H1 (cell line): ENCODE measurements around the gene CDC42BPA.

- RRBS: 4% methylated on average over 14 of the region's 54 CpGs
CAGE:
- cytosol, long polyA plus RNA: no peak
- long polyA plus RNA: no peak
- nucleus, long polyA plus RNA: no peak
These were observed 35.8 kb downstream of the ITPKB start for GRCh38 chr1:226703164-226703704.

DNA sequence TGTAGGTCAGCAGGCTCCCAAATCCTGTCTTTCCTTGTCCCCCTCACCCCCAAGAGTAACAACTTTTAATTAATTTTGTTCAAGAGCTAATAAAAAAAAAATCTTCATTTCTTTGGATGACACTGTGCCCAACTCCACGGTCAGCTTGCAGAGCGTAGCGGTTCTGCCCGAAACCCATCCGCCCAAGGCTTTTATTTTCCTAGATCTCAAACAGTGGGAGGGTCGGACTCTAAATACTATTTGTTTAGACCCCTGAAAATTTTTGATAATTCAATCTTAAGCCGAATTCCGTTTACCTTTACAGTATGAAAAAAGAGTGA, 35.3 kb downstream of the ITPKB start:
- RRBS: no CpG with 5 or more reads among the region's 8 CpGs
CAGE:
- cytosol, long polyA plus RNA: no peak
- long polyA plus RNA: no peak
- nucleus, long polyA plus RNA: no peak

DNA sequence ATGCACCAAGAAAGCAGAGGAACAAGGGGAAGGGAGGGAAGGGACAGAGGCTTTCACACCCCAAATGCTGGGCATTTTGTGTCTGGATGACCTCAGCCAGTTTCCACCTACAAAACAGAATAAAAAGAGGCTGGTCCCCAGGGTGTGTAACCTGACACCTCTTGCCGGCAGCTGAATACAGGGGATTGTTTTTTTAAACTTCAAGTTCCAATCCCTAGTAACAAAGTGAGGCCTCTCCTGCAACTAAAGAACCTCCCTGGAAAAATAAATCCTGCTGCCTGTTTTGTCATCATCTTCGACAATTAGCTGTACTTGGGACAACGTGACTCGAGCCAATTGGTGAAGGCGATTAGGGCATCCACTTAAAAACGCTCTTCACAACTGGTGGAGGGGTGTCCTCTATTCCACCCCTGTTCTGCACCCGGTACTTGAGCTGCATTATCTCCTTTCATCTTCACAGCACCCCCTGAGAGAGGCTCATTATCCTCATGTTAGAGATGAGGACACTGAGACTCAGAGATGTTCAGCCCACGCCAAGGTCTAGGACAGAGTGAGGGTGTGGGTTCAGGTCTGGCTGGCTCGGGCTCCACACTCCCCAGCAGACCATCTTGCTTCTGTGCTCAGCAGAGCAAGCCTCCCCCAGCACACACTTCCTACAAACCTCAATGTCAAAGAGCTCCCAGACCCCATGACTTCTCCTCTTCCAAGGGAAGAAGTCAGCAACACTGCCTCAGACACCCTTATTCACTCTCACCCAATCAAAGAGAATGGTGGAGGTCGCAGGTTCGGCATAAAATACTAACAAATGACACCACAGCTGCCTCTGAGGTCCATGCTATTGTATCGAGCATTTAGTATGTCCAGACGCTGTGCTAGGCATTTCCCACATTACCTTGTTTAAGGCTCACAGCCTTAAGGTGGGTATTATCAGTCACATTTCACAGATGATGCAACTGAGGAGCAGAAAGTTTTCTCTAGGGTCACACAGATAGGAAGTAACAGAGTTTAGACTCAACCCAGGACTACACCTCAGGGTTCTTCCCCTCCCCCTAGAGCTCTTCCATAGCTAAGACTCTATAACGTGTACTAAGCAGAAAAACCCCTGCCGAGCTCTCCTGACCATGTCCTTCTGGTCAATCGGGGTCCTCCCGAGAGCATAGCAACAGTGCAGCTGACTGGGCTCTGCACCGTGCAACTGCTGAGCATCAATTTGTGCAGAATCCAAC, 15.0 kb downstream of the ITPKB start:
- RRBS: no CpG with 5 or more reads among the region's 18 CpGs
CAGE:
- cytosol, long polyA plus RNA: no peak
- long polyA plus RNA: no peak
- nucleus, long polyA plus RNA: no peak

- RRBS: no CpG with 5 or more reads among the region's 19 CpGs
CAGE:
- cytosol, long polyA plus RNA: no peak
- long polyA plus RNA: no peak
- nucleus, long polyA plus RNA: no peak
These were observed 43.1 kb upstream of the PSEN2 start for GRCh38 chr1:226827168-226827894.

- RRBS: no CpG with 5 or more reads among the region's 11 CpGs
CAGE:
- cytosol, long polyA plus RNA: no peak
- long polyA plus RNA: no peak
- nucleus, long polyA plus RNA: no peak
These were observed 4.7 kb downstream of the PSEN2 start for GRCh38 chr1:226875103-226875619.

- RRBS: no CpG with 5 or more reads among the region's 8 CpGs
CAGE:
- cytosol, long polyA plus RNA: no peak
- long polyA plus RNA: no peak
- nucleus, long polyA plus RNA: no peak
These were observed 20.5 kb upstream of the COQ8A start for GRCh38 chr1:226919363-226920296.

DNA sequence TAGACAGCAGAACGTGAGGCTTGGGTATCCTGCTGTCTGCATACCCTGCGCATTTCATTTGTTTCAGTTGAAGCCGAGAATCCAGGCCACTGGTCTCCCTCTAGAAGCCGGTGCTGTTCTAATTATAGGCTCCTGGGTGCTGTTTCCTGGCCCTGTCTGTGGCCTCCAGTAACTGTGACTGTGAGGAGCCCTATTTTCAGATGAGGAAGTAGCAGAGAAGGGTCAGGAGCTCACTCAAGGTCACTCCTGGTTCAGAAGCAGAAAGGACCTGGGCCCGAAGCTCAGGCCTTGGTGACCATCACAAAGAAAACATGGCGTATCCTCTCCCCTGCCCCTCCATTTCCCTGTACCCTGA, 24.0 kb downstream of the COQ8A start:
- RRBS: no CpG with 5 or more reads among the region's 6 CpGs
CAGE:
- cytosol, long polyA plus RNA: no peak
- long polyA plus RNA: no peak
- nucleus, long polyA plus RNA: no peak

GRCh38 chr1:226975010-226975560, 35.0 kb downstream of the COQ8A start:
- RRBS: no CpG with 5 or more reads among the region's 12 CpGs
CAGE:
- cytosol, long polyA plus RNA: no peak
- long polyA plus RNA: no peak
- nucleus, long polyA plus RNA: no peak

- RRBS: no CpG with 5 or more reads among the region's 20 CpGs
CAGE:
- cytosol, long polyA plus RNA: no peak
- long polyA plus RNA: no peak
- nucleus, long polyA plus RNA: no peak
These were observed 54.0 kb downstream of the COQ8A start for GRCh38 chr1:226993931-226994650.

- RRBS: no CpG with 5 or more reads among the region's 9 CpGs
CAGE:
- cytosol, long polyA plus RNA: no peak
- long polyA plus RNA: no peak
- nucleus, long polyA plus RNA: no peak
These were observed 64.5 kb downstream of the COQ8A start for GRCh38 chr1:227004409-227005187.

DNA sequence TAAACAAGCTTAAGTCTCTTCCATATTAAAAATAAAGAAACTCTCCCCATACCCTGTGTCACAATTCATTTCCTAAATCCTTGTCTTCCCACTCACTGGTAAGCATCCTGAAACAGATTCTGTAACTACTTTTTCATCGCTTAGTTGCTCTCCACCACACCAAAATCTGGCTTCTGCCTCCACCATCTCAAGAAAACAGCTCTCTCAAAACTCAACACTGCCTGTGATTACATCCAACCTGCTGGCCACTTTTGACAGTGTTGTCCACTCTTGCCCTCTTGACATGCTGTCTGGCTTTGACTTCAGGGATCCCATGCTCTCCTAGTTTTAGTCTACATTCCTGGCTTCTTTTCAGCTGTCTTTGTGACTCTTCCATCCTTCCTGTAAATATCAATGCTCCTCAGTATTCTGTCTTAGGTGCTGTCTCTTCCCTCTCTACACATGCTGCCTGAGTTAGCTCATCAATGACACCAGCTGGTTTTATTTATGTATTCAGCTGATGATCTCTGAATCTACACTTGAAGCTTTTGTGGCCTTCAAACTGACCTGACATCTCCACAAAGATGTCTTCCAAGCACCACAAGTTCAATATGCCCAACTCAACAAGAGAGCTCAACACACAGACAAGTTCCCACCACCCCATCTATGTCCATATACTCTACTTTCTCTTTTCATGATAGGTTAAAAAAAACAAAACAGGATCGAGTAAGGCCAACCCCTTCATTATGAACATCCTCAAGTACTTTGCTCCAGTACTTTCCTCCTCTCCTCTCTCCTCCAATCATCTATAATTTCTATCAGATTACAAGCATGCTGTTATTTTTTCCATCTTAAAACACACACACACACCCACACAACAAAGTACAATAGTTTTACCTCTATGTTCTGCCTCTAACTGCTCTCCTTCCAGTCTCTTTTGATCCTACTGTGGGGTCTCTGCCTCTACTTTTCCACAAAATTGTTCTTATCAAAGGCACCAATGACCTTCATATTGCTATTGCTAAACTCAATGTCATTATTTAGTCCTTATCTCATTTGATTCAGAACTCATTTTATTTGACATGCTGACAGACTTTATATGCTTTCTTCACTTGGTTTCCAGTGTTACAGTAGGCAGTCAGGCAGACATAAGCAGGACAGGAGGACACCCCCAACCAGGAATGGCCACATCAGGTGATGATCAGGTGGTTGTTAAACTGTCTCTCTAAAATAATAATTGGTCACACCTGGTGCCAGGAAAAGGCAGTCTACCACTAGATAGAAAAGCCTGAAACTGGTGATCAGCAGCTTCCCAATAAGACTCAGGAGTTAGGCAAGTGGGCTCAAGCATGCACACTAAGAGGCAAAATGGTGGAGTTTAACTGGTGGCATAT, 156.7 kb downstream of the COQ8A start:
- RRBS: no CpG with 5 or more reads among the region's 2 CpGs
CAGE:
- cytosol, long polyA plus RNA: no peak
- long polyA plus RNA: no peak
- nucleus, long polyA plus RNA: start-site peak on the minus strand centred at position 718 of the sequence, 10 bp wide, 19 reads

GRCh38 chr1:227134209-227135239, 183.8 kb downstream of the CDC42BPA start:
- RRBS: no CpG with 5 or more reads among the region's 4 CpGs
CAGE:
- cytosol, long polyA plus RNA: no peak
- long polyA plus RNA: no peak
- nucleus, long polyA plus RNA: no peak

- RRBS: no CpG with 5 or more reads among the region's 2 CpGs
CAGE:
- cytosol, long polyA plus RNA: no peak
- long polyA plus RNA: no peak
- nucleus, long polyA plus RNA: no peak
These were observed 97.6 kb downstream of the CDC42BPA start for GRCh38 chr1:227220603-227221134.

DNA sequence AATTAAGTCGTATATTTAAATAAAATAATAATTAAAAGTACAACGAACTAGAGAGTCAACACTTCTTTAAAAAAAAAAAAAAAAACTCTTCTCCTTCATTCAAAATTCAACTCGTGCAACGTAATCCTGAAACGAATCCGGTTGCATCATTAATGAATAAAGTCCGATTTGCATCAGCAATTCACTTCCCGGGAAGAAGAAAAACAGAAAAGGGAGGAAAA, 938 bp downstream of the CDC42BPA start:
- RRBS: no CpG with 5 or more reads among the region's 8 CpGs
CAGE:
- cytosol, long polyA plus RNA: no peak
- long polyA plus RNA: no peak
- nucleus, long polyA plus RNA: start-site peak on the minus strand centred at position 121 of the sequence, 61 bp wide, 27 reads

GRCh38 chr1:227317665-227318667, at the start of gene CDC42BPA:
CDC42BPA (minus strand) TSS chr1:227318492.
- RRBS: 2% methylated on average over 36 of the region's 99 CpGs
CAGE:
- cytosol, long polyA plus RNA: no peak
- long polyA plus RNA: start-site peak on the minus strand at chr1:227318357-227318514, 52 and 93 reads in 2 replicates
- nucleus, long polyA plus RNA: start-site peak on the minus strand at chr1:227318233-227318501, 285 reads

DNA sequence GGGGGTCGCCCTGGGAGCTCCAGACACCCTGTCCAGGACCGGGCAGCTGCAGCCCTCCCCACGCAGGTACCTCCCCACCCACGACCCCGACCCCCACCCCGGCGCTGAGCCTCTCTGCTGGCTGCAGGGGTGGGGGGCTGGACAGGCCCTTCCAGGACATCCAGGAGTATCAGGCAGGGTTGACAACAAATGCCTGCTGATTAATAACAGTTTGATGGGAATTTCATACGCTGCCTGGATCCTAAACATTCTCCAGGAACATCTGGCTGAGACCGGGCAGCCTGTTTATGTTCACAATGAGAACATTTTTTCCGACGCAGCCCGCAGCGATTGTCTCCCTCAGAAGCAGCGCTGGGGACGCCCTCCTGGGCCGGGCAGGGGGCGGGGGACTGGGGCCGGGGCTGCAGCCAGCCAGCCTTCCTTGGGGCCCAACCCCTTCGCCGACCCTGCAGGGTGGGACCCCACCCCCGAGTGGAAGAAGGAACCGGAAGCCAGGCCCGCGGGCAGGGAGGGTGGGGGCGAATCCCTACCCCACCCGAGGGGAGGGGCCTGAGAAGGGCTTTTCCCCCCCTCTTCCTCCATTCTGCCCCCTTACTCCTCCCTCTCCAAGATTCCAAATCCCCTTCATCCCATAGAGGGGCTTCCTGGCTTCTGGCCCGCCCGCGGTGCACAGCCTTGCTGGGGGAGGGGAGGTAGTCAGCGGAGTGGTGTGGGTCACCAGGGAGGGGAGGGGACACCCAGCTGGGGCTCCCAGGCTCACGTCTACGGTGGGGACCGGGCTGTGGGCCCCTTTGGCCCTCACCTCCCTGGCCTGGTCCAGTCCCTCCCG, 60.7 kb downstream of the WNT9A start:
- RRBS: 14% methylated on average over 13 of the region's 34 CpGs
CAGE:
- cytosol, long polyA plus RNA: no peak
- long polyA plus RNA: no peak
- nucleus, long polyA plus RNA: no peak

DNA sequence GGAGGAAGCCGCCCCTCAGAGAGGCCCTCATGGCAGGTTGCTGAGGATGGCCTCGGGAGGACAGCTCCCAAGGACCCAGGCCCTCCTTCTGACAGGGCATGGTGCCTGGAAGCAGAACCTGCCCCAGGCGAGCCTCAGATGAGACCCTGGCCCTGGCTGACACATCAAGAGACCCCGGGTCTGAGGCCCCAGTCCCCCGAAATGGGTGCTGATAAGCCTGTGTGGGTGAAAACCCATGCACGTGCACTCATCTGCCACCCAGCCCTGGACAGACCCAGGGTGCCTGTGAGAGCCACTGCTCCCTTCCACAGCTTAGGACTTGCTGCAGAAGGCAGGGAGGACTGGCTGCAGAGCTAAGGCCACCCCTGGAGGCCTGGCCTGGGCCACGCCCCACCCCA, 33.8 kb downstream of the WNT9A start:
- RRBS: no CpG with 5 or more reads among the region's 7 CpGs
CAGE:
- cytosol, long polyA plus RNA: no peak
- long polyA plus RNA: no peak
- nucleus, long polyA plus RNA: no peak

DNA sequence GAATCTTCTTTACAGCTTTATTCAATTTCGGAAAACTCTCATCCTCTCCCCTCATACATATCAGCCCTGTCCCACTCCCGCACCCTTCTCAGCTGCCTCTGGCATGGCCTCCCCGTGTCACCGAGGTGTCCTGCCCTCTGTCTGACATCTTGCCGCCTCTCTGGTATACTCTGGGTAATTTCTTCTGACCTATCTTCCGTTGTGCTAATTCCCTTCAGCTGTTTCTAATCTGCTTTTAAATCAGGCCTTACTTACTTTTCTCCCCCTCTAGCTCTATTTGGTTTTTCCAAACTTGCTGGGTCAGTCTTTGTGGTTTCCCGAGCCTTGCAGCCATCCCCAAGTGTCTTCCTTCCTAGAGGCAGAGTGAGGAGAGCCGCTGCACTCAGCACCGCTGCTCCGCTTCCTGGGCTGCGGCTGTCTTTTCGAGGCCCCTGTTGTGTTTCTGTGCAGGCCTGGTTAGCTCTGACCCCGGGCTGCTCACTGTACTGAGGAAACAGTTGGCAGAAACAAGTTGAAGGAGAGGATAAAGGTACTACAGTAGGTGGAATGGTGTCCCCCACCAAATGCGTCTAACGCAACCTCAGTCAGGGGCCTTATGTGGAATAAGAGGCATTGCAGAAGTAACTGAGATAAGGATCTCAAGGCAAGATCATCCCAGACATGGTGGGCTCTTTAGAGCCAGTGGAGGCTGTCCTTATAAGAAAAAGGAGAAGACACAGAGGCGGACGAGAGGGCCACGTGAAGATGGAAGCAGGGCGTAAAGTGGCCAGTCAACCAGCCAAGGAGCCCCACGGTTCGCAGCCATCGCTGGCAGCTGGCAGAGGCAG, 10.7 kb downstream of the WNT9A start:
- RRBS: no CpG with 5 or more reads among the region's 22 CpGs
CAGE:
- cytosol, long polyA plus RNA: no peak
- long polyA plus RNA: no peak
- nucleus, long polyA plus RNA: no peak

- RRBS: 5% methylated on average over 19 of the region's 47 CpGs
CAGE:
- cytosol, long polyA plus RNA: no peak
- long polyA plus RNA: no peak
- nucleus, long polyA plus RNA: no peak
These were observed 925 bp upstream of the ARF1 start for GRCh38 chr1:228081262-228082304.

GRCh38 chr1:228148141-228149290, 1.2 kb upstream of the GJC2 start:
- RRBS: 86% methylated on average over 2 of the region's 26 CpGs
CAGE:
- cytosol, long polyA plus RNA: no peak
- long polyA plus RNA: no peak
- nucleus, long polyA plus RNA: no peak